Aortic smooth muscle cell (primary cell): Measurements from ENCODE around the genes CDKN1B, GPRC5A and FAM234B.

GRCh38 chr12:12557681-12558315 is 4.9 kb downstream of the DUSP16 start:
- RRBS = no CpG with 5 or more reads among the region's 6 CpGs

DNA sequence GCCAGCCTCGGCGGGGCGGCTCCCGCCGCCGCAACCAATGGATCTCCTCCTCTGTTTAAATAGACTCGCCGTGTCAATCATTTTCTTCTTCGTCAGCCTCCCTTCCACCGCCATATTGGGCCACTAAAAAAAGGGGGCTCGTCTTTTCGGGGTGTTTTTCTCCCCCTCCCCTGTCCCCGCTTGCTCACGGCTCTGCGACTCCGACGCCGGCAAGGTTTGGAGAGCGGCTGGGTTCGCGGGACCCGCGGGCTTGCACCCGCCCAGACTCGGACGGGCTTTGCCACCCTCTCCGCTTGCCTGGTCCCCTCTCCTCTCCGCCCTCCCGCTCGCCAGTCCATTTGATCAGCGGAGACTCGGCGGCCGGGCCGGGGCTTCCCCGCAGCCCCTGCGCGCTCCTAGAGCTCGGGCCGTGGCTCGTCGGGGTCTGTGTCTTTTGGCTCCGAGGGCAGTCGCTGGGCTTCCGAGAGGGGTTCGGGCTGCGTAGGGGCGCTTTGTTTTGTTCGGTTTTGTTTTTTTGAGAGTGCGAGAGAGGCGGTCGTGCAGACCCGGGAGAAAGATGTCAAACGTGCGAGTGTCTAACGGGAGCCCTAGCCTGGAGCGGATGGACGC is at the start of gene CDKN1B:
TSS of gene CDKN1B (plus strand) at position 85 of the 609 bp plus-strand sequence.
- RRBS = under 1% methylated on average over 4 of the region's 58 CpGs

DNA sequence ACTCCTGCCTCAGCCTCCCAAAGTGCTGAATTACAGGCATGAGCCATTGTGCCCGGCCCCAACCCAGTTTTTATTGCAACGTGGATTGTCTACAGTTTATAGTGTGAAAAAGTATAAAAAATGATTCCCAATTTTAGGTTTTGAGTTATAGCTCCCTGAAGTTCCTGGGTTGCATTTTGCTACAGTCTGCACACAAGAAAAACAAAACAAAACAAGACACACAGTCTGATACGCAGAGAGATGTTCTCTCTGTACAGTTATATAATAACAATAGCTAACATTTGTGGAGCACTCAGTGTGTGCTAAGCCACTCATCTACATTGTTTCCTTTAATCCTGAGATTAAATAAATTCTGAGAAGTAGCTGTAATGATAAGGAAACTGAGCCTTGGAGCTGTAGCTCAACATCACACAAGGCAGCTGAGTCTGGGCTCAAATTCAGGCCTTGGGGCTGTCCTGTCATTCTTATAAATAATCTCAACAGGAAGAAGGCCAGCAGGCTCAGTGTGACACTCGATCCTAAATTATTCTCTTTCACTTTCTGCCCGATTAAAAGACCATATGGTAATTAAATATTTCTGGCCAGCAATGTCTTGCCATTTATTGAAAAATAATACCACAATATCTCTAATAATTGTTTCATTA is 24.4 kb downstream of the CDKN1B start:
- RRBS = no CpG with 5 or more reads among the region's 5 CpGs

DNA sequence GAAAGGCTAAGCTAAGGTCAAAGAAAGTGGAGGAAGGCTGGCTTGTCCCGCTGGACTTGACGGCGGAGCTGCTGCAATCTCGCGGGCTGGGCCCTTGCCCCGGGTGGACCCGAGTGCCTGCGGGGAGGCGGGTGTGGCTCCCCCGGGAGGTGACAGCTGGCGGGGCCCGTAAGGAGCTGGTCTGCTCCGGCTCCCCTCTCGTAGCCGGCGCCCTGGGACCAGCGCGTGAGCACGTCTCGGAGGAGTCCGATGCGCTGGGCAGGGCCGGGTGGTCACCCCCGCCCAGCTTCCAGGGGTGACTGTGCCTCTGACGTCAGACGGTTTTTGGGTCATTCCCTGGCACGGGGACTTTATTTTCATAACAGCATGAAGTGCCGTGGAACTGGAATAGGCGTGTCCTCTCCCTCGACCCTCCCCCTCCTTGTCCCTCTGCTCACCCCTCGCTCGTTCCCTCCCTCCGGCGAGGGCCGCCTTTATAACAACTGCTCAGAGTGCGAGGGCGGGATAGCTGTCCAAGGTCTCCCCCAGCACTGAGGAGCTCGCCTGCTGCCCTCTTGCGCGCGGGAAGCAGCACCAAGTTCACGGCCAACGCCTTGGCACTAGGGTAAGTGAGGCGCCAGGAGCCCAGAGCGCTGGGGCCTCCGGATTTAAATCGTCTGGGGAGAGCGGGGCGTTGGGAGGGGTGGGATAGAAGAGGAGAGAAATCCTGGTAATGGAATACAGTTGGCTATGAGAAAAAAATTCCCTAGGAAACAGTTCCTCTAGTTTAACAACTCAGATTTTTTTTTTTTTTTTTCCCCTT is at the start of gene GPRC5A:
TSS of gene GPRC5A (plus strand) at position 502 of the 802 bp plus-strand sequence.
- RRBS = 2% methylated on average over 17 of the region's 49 CpGs

DNA sequence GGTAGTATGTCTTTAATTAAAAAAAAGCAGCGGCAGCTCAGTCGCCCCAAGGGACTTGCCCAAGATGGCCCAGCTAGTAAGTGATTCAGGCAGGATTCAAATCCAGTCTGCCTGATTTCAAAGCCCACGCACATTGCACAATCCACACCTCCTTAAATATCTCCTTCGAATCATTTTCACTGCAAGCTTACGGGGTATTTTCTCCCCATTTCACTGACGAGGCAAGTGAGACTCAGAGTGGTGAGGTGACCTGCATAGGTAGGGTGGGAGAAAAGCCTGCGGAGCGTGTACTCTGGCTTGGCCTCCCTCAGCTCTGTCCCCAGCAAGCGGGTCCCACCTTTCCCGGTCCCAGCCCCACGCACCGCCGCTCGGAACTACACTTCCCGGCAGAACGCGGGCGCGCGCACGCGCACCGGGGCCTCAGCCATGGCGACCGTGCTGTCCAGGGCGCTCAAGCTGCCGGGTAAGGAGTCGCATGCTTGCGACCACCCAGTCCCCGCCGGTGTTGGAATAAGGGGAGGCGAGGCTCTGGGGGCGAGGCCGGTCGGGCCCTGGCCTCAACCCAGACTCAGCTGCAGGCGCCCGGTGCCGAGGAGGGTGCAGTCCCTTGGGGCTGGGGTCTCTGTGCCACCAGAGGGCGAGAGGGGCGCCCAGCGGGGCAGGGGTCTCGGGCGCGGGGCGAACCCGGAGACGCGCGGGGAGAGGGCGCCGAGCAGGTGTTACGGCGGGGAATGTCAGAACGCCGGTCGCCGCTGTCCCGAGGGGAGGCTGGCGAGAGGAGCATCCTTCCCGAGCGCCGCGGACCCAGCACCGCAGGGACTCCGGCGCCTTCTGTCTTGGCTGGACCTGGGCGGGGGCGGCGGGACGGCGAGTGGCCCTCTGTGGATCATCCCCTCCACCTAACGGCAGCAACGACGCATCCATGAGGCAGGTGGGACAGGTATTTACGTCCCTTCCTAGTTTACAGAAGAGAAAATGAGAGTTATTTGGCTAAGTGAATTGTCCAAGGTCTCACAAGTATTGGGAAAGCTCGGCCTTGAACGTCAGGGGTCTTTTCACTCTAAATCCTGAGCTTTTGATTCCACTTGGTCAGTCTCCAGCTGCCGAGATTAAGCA is at the start of gene FAM234B:
TSS of gene FAM234B (plus strand) at position 404 of the 1,116 bp plus-strand sequence.
- RRBS = 2% methylated on average over 43 of the region's 78 CpGs

DNA sequence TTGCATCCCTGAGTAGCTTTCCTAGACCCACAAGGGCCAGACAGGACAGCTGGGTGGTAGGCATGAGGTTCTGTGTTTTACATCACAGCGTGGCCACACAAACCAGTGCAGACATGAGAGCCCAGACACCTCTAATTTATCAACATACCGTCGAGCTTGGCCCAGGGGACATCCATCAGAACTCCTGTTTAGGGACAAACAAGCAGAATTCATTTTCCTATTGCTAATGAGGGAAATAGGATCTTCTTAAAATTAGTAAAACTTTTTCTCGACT is 17.6 kb downstream of the EMP1 start:
- RRBS = no CpG with 5 or more reads among the region's 4 CpGs

DNA sequence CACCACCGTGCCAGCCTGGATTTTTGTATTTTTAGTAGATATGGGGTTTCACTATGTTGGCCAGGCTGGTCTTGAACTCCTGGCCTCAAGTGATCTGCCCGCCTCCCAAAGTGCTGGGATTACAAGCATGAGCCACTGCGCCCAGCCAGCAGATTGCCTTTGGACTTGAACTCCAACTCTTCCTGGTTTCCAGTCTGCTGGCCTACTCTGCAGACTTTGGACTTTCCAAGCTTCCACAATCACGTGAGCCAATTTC is 54.9 kb downstream of the EMP1 start:
- RRBS = no CpG with 5 or more reads among the region's 4 CpGs

DNA sequence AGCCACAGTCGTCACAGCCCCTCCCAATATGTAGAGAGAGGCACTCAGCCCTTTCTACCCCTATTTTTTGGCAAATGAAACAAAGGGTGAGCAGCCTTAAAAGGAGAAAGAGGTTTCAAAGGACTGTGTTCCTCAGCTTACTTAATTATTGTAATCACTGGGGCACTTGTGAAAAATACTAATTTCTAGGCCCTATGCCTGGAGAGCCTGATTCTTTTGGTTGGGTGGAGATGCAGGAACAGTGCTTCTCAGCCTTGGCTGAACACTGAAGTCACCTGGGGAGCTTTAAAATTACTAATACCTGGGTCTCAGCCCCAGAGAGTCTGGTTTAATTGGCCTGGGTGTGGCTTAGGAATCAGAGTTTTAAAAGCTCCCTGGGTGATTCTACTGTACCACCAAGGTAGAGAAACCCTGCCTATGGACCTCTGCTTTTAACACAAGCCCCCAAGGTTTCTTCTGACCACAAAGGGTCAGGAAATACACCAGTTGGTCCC is 190.0 kb downstream of the EMP1 start:
- RRBS = no CpG with 5 or more reads among the region's 1 CpG

- RRBS = no CpG with 5 or more reads among the region's 1 CpG
Observed at GRCh38 chr12:13505156-13505752, 308.7 kb downstream of the EMP1 start.

DNA sequence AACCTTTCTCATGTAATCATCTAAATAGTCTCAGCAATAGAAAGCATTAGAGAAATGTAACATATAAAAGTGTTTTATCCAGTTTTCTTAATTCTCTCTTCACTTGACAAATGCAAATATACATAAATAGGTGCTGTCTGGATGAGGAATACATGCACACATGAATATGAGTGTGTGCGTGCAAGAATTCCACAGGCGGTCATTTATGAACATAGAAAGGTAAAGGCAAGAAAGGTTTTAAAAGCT is 237.2 kb downstream of the GRIN2B start:
- RRBS = no CpG with 5 or more reads among the region's 2 CpGs

- RRBS = no CpG with 5 or more reads among the region's 9 CpGs
Observed at GRCh38 chr12:14258363-14259162, 106.9 kb upstream of the ATF7IP start.

DNA sequence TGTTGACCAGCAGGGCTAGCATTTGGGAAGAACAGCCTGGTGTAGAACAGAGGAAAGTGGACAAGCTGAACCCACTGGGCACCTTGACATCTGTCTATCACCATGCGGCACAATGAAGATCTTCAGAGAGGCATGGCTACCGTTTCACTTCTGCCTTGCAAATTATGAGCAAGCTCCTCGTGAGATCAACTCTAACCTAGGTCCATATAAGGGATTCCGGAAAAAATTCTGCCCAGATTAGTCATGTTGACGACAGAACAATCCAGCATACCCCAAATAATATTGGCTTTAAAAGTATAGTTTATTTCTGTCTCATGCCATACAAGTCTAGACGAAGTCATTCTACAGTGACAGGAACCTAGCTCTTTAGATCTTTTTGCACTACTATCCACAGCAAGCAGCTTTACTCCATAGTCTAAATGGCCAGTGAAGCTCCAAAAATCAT is 91.5 kb upstream of the ATF7IP start:
- RRBS = no CpG with 5 or more reads among the region's 6 CpGs

DNA sequence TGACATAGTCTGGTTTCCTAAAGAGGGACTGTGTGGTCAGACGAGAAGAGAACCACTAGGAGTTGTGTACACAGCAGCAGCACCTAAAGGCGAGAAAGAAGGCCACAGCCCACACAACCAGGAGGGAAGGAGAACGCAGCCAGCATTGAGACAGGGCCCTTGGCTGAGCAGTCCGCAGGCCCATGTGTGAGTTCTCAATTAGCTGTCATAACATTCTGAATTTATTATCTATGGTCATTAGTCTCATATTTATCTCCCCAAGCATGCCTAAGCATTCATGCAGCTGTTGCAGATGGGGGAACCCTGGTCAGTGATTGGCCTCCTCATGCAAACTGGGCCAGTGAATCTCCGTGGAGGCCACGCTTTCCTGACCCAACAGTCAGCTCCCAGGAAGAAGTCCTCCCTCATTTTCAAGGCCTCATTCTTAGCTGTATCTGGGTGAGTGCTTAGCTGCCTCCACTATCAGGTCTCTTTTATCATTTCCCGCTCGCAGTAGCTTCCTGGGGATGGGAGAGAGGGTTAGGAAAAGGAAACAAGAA is 81.2 kb upstream of the ATF7IP start:
- RRBS = no CpG with 5 or more reads among the region's 8 CpGs

DNA sequence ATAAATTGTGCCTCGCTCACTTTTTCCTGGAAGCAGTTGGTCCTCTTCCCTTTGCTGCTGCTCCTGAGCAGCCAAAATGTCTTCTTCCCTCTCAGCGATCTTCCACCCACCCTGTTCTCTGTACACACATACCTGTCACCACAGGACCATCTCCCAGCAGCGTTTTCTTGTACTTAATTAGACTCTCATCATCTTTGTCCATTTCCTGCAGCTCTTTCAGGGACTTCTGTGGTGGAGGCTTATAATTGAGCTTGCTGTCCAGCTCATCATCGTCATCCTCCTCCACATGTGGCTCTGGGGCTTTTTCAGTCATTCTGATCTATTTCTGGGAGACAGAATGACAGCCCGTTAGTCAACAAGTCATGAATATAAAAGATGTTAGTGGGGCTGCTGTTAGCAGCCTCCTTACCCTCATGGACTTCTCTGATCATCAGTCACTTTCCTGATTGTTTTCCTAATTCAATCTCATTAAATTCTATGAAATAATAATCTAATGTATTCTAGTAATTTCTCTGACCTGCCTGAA is 10.9 kb downstream of the ARHGDIB start:
- RRBS = no CpG with 5 or more reads among the region's 5 CpGs

GRCh38 chr12:14957533-14957874 is 3.9 kb downstream of the ARHGDIB start:
- RRBS = no CpG with 5 or more reads among the region's 3 CpGs

DNA sequence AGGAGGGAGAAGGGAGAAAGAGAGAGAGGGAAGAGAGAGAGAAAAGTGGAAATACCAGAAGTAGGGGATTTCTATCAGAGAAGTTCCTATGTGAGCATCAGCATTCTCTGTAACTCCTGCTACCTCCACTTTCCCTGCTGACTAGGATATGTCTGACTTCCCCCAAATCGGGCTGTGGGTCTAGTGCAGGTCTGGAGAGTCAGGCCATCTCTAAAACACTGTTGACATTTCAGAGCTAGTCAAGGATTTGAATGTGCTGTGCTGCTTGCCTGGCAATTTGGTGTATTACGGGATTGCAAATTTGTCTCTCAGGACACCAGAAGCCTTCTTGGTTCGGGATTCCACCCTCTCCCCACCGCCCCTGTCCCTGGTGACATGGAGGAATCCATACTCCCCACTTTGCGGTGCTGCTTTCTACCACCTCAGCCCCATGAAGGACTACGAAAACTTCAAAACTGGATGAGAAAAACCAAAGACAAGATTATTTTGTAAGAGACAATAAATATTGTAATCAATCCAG is 3.5 kb downstream of the ARHGDIB start:
- RRBS = no CpG with 5 or more reads among the region's 6 CpGs

DNA sequence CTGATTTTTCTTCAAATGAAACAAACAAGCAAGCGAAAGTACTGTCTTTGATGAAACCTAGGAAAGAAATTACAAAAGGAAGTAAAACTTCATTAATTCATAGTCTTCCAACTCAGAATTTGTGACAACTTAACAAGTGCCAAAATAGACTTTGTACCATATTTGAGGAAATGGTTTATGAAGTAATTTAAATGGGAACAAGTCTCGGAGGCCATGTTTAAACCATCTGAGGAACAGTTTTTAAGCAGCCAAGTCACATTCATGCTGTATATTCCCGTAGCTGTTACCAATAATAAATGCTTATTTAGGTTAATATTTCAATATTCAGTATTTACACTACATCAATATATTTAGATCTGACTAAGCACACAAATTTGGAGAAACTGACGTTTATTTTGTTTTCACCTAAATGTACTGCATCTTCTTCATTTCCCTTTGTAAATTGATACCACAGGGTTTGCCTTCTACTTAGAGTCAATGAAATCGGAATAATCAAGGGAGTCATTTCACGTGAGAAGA is 838 bp upstream of the ARHGDIB start:
- RRBS = no CpG with 5 or more reads among the region's 6 CpGs

DNA sequence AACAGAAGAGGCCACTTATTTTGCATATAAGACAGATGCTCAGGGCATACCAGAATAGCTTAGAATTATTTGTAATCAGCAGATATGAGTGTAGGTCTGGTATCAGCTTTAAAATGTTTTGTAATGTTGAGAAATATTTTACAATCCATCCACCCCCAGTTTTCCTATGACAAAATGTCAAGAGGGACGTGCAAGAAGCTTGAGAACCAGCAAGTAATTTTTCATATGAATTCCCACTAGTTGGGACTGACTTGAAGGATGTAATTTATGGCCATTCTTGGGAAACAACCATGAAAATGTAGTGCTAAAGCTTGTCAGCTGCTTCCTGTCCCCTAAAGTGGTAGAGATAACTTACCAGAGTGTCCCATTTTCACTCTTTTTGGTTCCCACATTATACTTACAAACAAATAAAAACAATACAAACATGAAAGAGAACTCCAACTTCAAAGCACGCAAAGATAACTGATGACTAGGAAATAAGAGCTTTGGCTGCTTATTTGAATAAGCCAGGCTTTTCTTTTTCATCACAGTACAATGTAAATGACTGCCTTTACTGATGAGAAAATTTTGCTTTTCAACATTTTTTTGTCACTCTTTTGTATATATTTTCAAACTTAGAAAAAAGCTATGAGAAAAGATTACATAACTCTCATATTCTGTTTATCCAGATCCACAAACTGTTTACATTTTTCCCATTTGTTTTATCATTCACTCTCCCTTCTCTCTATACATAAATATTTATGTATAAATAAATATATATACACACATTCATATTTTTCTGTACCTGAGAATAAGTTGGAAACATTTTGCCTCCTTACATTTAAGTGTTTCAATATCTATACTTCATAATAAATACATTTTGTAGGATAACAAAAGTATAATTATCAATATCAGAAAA is 63.8 kb downstream of the RERG start:
- RRBS = no CpG with 5 or more reads among the region's 2 CpGs

GRCh38 chr12:15162938-15164019 is 57.9 kb downstream of the RERG start:
- RRBS = no CpG with 5 or more reads among the region's 11 CpGs